Osteocyte (in vitro differentiated cells): ENCODE results near the gene PDLIM3.

GRCh38 chr4:184804447-184804919 is 21.3 kb downstream of the ACSL1 start:
- PRO-cap = no peak

DNA sequence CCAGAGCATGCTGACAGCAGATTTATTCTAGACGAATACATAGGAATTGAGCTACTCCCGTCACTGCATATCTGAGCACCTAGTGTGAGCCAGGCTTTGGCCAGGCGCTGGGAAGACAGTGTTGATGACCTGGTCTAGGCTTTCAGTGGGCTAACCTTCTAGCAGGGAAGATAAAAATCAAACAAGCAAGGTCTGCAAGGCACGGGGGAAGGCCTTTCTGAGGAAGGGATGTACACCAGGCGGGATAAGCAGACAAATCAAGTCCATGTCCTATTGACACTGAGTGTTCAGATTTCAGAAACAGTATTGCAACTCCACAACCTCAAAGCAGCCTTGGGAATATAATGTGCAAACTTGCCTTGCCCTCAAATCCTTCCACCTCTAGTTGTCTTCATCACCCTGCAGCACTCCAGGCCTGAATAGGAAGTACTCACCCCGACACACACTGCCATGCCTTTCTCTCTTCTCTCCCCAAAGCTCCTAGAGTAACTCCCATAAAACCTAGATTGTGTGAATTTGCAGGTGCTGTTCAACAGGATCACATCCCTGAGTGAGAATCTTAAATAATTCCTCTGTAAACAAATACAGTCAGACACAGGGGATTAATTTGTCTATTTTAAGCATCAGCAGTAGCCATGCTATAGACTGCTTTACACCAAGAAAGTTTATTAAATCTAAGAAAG is 19.6 kb downstream of the ACSL1 start:
- PRO-cap = no peak

DNA sequence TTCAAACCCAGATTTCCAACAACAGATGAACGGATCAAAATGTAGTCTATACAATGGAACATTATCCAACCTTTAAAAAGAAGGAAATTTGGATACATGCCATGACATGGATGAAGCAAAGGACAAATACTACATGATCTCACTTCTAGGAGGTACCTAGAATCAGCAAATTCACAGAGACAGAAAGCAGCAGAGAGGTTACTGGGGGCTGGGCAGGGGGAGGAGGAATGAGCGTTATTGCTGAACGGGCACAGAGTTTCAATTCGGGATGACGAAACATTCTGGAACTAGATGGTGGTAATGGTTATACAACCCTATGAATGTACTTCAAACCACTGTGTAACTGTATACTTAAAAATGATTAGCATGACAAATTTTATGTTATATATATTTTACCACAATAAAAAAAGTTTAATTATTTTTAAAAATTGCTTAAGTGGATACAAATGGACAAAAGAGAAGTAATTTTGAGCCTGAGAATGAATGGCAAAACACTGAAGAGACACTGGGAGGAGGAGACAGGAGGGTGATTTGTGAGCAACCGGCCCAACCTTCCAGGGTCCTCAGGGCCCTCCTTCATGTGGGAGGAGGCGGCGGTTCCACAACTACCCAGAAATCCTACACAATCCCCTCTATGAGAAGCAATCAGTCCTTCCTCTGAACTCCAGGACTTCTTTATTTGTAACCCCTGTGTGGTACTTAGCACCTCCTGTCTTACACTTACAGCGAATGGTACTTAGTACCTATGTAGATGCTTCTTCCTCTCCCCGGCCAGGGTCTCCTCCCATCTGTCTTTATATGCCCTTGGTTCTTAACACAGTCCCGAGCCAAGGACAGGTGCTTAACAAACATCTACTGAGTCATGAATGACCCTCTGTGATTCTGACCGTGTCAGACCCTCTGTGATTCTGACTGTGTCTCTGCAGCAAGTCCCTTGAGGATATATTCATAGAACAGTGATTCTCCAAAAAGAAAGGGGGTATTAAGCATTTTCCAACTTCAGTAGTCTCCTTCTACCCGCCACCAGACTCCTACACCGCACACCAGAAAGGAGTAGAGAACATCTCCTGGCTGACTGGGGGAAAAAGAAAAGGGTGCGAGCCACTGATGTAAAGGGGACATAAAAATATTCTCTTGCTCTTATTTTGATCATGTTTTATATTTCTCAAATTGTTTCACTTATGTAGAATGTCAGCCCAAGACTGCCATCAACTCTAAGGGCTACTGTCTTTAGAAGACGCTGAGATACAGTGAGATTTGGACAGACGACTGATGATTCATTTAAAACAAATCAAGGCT is 13.9 kb downstream of the ACSL1 start:
- PRO-cap = no peak

DNA sequence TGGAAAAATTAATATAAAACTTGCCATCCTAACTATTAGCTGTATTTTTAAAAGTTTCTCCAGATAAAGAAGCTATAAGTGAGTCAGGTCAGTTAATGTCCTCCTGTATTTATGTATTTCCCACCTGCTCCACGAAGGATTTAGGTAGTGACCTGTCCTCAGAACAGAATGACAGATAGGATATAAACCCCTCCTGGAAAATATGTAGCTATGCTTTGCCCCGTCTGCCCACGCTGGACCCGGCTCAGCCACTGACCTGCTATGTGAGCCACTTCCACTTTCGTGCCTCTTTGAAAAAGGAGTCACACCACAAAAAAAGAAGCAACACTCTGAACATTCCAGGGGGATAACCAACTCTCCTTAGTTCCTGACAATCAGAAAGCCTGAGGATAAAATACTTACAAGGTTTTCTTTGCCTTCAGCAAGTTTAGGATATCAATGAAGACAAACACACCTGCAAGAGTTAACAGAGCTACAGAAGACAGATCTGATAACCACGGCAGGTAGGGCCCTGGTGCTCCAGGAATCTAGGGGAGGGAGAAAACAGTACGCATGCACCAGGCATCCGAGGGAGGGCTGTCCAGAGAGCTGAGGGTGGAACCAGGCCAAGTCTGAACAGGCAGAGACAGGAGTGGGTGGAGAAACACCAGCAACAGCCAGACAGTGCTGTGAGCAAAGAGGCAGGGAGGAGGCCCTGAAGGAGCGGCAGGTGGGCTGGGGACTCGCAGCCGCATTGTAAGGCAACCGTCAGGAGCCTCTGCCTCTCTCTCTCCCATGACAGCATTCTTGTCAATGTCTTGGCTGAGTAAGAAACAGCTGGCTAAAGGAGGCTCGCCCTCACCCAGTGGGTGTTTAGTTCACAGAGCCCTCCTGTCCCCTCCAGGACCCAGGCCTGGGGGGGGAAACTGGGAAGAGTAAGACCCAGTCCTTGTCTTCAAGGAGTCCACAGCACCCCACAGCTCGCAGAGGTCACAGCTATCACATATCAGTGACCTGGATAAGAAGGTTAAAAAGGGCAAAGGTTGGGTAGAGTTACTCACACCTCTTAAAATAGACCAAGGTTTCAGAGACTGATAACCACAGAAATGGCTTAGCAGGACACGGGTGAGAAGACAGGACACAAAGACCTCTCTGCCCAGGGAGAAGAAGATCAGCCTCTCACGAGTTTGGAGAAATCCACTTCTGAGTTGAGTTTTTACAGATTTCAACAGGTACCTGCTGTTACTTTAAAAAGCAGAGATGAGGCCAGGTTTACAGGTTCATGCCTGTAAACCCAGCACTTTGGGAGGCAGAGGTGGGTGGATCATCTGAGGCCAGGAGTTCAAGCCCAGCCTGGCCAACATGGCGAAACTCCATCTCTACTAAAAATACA is 10.7 kb downstream of the ACSL1 start:
- PRO-cap = no peak

GRCh38 chr4:184884896-184885793 is 59.4 kb upstream of the ACSL1 start:
- PRO-cap = no peak

GRCh38 chr4:184896899-184897693 is 71.3 kb upstream of the ACSL1 start:
- PRO-cap = no peak

GRCh38 chr4:184898755-184899181 is 73.0 kb upstream of the ACSL1 start:
- PRO-cap = no peak

DNA sequence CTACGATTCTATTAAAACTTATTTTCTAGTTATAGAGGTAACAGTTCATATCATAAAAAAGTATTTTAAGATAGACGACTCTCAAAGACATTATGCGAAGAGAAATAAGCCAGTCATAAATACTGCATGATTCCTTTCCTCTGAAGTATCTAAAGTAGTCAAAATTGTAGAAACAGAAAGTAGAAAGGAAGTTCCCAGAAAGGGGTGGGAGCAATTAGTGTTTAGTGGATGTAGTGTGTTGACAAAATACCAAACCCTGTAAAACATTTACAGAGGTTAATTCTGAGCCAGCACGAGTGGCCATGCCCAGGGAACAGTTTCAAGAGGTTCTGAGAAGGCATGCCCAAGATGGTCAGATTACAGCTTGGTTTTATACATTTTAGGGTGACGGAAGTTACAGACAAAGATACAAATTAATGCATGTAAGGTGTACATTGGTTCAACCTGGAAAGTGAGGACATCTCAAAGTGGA is 34.4 kb upstream of the SLC25A4 start:
- PRO-cap = no peak

DNA sequence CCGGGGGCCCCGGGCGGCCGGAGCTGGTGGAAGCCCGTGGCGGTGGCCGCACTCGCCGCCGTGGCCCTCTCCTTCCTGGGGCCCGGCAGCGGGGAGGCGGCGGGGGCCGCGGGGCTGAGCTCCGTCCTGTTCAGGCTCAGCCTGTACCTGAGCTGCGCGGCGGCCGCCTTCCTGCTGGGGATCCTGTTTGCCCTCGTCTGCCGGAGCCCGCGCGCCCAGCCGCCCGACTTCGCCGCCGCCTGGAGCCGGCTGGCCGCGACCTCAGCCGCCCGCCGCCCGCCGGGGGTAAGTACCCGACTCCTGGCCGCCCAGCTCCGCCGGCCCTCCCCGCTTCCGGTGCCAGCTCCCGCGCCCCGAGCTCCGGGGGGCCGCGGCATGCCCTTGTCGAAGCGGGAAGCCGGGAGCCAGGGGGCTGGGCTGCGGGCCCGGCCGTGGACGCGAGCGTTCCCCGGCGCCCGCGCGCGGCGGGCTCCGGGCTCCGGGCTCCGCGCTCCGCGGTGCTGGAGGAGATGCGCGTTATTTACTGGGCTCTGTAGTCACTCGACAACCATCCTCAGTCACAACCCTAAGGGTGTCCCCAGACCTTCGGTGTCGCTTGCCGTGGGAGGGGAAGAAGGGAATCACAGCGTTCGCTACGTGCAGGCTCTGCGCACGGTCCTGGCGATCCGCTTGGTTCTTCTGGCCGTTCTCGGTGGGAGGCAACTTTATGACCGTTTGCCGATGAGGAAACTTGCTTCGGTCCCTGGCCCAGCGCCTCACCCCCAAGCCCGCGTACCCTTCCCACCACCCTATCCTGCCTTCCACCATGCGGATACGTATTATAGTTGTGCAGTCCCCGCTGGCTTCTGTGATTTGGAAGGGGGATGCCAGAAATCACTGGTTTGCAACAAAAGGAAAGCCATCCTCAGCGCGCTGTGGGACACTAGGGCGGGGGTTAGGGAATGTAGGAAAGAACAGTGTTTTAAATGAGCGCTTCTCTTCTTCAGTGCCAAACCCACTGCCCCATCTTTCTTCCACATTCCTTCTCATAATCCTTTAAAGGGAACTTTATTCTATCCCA is 903 bp downstream of the SNX25 start:
- PRO-cap = bidirectional peak, plus-strand start at position 384 of the sequence, minus-strand start at position 199 of the sequence; bidirectional peak, plus-strand start at position 580 of the sequence, minus-strand start at position 576 of the sequence; unidirectional peak, minus-strand start at position 680 of the sequence; unidirectional peak, minus-strand start at position 854 of the sequence

DNA sequence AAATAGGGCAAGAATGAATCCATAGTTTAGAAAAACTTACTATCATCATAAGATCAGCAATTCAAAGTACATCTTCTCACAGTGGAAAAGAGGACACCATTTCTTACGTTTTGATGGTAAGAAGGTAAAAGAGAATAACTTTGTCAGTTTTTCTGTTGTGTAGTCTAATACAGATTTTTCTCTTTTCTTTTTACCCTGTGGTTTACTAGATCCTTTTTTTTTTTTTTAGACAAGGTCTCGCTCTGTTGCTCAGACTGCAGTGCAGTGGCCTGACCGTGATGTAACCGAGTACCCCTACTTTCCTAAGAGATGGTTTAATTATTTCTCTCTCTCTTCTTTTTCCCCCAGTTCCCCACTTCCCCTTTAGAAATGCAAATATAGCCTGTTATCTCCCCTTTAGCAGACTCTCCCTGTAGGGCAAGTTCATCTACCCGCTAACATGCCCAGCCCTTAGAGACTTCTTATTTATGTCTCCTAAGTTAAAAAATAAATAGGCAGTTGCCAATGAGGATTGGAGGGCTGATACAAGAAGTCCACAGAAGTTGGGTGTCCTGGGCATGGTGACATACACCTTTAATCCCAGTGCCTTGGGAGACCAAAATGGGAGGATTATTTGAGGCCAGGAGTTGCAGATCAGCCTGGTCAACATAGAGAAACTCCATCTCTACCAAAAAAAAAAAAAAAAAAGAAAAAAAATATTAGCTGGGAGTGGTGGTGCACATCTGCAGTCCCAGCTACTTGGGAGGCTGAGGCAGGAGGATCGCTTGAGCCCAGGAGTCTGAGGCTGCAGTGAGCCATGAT is 4.5 kb downstream of the SNX25 start:
- PRO-cap = no peak

GRCh38 chr4:185394453-185395578 is 908 bp downstream of the LRP2BP start:
- PRO-cap = no peak

GRCh38 chr4:185535317-185535947 is at the start of gene PDLIM3:
TSS of gene PDLIM3 (minus strand) at chr4:185535507.
- PRO-cap = bidirectional peak, plus-strand start at chr4:185535635, minus-strand start at chr4:185535462

DNA sequence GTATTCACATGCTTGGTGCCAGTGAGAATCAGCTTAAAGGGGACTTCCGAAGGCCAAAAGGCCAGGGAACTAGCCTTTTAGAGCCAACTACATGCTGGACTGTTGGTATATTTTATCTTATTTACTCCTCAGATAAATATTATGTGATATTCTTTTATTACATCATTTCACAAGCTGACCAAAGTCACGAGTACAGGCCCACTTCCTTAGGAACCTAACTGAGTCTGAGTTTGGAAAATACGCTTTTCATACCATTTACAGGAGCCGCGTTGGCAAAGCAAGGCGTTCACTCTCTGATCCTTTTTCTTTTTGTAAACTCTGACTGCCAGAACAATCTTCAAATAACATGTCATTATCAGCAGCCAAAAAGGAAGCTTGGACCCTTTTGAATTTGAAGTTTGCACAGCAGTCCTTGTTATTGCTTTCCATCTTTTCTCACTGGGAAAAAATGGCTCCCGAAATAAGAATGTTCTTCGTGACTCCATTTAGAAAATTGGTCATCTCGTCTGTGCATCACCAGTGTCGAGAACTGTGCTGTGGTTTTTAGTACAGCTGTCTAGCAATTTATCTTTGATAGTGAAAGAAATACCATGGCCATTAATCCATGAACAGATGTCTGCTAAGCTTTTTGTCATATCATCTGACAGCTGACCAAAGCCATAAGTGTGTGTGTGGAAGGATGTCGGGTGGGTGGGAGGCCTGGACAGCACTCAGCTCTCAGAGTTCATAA is 41.3 kb upstream of the PDLIM3 start:
- PRO-cap = no peak

DNA sequence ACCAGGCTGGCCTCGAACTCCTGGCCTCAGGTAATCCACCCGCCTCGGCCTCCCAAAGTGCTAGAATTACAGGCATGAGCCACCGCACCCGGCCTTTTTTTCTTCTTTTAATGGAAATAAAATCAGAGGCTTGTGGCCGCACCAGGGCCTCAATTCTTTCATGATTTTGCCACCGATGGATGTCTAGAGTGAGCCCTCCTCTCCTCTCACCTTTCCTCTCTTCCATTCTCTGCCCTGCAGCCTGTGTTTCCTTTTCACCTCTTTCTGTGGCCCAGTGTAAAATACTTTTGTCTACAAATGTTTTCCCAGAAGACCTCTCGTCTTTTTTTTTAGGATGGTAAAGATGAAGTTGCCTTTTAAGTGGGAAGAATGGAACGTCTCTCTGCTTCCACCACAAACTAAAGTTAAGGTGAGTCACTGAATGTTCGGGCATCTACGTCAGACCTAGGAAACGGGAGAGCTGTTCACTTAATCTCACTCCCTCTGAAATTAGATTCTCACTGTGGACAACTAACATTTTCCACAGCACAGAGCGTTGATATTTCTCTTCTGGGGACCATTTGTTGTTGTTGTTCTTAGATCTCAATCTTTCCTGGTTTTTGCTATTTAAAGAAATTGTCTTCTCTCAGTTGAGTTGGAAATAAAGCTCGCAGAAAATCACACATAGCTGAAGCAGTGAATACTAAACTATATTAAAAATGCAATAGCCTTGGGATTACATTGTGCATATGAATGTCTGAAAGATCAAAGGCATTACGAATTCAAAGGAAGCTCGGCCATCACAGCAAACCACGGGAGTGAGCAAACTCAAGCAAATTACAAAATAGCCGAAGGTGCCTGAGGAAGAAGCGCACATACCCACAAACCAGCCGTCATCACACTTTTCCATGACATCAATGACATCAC is 53.8 kb upstream of the PDLIM3 start:
- PRO-cap = no peak

DNA sequence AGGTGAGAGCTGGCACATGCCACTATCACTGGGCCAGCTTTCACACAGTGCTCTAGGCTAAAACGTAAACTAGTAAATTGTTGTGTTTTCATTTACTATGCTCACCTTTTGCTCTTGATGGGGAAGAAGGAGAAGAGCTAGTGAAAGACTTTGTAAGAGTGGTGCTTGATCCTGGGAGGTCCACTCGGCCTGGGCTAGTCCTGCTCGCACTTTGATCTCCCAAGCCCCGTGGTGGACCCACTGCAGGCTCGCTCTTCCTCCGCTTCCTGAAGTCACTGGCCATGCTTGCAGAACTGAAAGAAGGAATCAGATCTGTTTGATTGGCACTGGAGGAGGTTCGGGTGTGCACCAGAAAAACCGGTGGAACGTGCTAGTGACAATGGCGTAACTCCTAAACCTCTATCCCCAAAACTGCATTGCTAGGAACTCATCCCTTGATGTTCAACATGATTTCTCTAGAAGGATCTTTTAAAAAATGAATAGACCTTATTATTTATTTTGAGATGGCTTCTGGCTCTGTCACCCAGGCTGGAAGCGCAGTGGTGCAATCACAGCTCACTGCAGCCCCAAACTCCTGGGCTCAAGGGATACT is 91.5 kb upstream of the PDLIM3 start:
- PRO-cap = no peak

GRCh38 chr4:185657210-185657837 is 122.0 kb upstream of the PDLIM3 start:
- PRO-cap = no peak

GRCh38 chr4:185695847-185696176 is 116.2 kb downstream of the SORBS2 start:
- PRO-cap = no peak

- PRO-cap = no peak
Observed at GRCh38 chr4:185795293-185795691, 16.7 kb downstream of the SORBS2 start.

DNA sequence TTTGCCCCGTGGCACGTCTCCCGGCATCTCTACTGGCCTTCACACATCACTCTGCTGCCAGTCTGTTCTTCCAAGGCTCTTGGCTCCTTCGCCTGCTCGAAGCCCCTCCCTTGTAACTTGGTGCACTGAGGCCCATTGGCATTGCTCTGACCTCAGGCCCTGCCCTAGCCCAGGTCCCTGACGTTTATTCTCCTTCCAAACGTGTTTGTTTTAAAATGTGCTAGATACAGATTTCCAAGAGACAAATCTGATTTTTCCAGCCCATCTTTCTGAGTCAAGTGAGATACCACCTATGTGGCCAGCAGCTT is 2.7 kb upstream of the SORBS2 start:
- PRO-cap = no peak

GRCh38 chr4:186116842-186117552 is 48.0 kb downstream of the TLR3 start:
- PRO-cap = no peak